Measurements from ENCODE around the genes ZNF625, ZNF564 and ZNF791.

DNA sequence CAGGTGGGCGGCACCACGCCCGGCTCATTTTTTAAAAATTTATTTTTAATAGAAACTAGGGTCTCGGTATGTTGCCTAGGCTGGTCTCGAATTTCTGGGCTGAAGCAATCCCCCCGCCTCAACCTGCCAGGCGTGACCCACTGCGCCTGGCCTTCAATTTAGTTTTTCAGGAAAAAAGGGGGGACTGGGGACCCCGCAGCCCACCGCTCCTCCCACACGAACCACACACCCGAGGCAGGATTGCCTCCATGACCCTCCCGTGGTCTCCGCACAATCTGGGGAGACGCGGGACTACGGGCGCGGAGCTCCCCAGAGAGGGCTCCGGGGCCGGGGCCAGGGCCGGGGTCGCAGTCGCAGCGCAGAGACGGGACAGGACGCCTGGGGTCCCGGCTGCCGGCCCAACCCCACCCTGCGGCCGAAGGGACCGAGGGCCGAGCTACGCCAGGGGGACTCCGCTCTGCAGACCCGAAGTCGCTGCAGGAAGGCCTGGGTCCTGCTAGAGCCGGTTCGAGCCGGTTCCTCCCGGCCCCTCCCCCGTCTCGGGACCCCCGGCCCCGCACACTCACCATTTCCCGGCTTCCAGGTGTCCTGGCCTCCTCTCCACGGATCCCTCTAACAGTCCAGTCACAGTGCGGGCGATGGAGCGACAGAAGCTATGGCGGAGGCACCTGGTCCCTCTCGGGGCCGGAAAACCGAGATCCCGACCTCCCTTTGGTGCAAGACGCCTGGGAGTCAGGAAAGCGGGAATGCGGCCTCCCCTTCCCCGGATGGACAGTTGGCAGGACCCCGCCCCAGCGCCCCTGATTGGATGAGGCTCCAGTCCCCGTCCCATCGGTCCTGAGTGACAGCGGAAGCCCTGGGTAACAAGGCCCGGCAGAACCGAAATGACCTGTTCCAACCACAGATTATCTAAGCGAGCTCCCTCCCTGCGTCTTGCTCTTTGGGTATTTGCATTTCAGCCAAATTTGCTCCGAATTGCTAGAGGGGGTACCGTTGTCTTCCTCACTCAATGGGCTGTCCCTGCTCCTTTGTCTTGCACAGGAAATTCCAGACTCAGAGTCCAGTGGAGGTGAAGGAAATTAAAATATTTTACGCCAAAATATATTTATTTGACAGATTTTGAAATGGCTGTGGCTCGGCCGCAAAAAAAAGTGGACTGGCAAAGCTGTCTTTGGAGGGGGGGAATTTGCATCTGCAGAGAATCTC is at the start of gene ZNF625:
Gene ZNF625 (minus strand): TSS at position 745 of the 1,206 bp plus-strand sequence.
- RRBS, result 2% methylated on average over 24 of the region's 73 CpGs
CAGE:
- cytosol, long polyA plus RNA, result no peak
- long polyA plus RNA, result no peak
- nucleus, long polyA plus RNA, result no peak

DNA sequence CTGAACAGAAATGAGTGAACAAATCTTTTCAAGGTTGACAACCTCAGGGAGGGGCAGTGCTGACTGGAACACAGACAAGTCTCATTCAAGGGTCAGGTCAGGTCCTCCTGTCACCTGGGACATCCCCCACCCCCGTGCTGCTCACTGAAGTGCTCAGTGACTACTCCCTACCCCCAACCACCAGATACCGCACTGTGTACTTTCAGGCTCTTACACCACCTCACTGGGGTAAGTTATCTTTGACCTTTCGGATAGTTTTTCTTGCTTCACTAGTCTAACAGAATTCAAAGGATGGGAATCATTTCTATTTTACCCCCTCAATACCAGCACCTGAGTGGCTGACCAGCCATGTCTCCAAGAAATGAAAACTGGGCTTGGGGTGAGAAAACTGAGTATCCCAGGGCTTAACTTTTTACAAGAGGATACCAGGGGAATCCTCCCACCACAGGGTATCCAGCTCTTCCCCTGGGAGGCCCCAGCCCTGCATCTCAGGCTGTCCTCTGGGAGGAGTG is 2.2 kb downstream of the ZNF563 start:
- RRBS, result no CpG with 5 or more reads among the region's 3 CpGs
CAGE:
- cytosol, long polyA plus RNA, result no peak
- long polyA plus RNA, result no peak
- nucleus, long polyA plus RNA, result no peak

DNA sequence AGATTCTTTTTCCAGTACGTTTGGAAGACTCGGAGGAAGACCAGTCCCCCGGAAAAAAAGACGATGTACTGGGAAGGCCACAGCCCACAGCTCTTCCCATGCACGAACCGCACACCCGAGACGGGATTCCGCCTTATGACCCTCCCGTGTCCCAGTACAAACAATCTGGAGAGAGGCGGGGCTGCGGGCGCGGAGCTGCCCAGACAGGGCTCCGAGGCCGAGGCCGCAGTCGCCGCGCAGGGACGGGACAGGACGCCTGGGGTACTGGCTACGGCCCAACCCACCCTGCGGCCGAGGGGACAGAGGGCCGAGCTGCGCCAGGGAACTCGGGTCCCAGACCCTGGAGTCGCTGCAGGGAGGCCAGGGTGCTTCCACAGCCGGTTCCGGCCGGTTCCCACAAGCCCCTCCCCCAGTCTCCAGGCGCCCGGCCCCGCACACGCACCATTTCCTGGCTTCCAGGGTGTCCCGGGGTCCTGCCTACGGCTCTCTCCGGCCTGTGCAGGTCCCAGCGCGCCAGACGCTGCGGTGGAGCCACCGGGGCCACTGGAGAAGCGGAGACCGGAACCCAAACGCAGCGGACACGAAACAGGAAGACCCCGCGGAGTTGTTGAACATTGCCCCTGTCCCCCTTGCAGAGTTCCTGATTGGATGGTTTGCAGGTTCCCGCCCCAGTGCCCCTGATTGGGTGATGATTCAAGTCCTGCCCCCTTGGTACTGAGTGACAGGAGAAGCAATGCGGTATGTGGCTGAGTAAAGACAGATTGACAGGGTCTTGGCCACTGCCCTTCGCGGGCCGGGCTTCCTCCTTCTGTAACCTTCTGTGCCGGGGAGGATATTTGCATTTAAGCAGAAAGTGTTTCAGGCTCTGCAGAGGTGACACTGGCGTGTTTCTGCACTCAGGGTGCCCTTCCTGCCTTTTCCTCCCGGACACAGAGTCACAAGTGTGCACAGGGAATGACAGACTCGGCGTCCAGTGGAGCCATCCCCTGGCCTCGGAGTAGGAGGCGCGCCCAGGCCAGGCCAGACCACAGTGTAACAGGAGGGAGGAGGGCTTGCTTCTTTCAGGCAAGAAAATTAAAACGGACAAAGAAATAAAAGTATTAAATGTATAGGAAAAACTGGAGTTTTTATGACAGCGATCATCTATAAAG is at the start of gene ZNF564:
Gene ZNF564 (minus strand): TSS at position 595 of the 1,151 bp plus-strand sequence.
- RRBS, result 2% methylated on average over 11 of the region's 66 CpGs
CAGE:
- cytosol, long polyA plus RNA, result no peak
- long polyA plus RNA, result no peak
- nucleus, long polyA plus RNA, result no peak

- RRBS, result 1% methylated on average over 17 of the region's 75 CpGs
CAGE:
- cytosol, long polyA plus RNA, result no peak
- long polyA plus RNA, result start-site peak on the plus strand at chr19:12610918-12610941, 90 and 99 reads in 2 replicates
- nucleus, long polyA plus RNA, result no peak
Measured at GRCh38 chr19:12610400-12611657, at the start of gene ZNF791. ZNF791 (plus strand) TSS chr19:12610920.

DNA sequence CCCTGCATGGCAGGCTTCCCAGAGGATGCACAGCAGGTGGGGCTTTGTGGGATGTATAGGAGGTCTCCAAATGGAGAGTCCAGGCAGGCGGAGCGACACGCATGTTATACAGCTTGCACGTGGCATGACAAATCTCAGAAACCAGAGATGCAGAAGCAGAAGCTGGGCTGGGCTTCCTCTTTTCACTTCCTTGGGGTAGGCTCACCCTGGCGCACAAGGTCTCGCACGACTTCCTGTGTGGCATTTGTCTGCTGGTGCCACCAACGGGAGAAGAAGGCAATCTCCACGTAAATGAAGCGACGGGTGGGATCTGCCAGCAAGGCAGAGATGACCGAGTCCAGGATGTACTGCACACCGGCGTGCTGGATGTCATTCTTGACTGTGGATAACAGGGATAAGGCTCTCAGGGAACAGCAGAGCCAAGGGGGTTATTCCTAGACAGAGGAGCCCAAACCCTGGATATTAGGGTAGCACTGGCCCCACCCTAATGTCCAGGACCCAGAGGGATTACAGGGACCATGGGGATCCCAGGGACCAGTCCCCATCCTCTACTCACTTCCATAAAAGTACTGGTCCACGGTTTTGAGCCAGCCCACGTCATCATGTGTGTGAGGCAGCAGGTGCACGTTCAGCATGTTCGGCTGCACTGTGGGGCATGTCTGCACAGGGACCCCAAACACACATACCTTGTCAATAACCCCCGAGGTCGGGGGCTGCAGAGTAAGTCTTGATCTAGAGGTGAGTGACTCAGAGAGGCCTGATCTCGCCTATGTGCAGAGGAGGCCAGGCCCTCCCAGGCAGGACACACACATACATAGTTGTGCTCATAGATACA is 1.2 kb downstream of the MAN2B1 start:
- RRBS, result no CpG with 5 or more reads among the region's 21 CpGs
CAGE:
- cytosol, long polyA plus RNA, result no peak
- long polyA plus RNA, result no peak
- nucleus, long polyA plus RNA, result no peak

DNA sequence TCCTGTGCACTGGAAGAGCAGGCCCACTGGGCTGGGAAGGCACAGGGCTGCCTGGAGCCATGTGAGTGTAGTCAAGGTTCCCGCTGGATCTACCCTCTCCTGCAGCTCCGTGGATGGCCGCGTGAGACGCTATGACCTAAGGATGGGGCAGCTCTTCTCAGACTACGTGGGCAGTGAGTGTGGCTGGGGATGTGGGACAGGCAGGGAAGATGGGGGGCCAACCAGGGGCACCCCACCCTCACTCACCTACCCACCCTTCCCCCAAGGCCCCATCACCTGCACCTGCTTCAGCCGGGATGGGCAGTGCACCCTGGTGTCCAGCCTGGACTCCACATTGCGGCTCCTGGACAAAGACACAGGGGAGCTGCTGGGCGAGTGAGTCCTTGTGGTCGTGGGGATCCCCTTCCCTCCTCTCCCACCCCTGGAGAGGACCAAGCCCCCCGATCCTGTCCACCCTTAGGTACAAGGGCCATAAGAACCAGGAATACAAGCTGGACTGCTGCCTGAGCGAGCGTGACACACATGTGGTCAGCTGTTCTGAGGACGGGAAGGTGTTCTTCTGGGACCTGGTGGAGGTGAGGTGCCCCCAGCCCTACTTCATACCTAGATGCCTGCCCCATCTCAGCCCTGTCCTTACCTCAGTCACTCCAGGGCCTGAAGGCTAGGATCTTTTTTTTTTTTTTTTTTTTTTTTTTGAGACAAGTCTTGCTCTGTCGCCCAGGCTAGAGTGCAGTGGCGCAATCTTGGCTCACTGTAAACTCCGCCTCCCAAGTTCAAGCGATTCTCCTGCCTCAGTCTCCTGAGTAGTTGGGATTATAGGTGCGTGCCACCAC is 3.7 kb upstream of the WDR83OS start:
- RRBS, result no CpG with 5 or more reads among the region's 19 CpGs
CAGE:
- cytosol, long polyA plus RNA, result no peak
- long polyA plus RNA, result no peak
- nucleus, long polyA plus RNA, result no peak

DNA sequence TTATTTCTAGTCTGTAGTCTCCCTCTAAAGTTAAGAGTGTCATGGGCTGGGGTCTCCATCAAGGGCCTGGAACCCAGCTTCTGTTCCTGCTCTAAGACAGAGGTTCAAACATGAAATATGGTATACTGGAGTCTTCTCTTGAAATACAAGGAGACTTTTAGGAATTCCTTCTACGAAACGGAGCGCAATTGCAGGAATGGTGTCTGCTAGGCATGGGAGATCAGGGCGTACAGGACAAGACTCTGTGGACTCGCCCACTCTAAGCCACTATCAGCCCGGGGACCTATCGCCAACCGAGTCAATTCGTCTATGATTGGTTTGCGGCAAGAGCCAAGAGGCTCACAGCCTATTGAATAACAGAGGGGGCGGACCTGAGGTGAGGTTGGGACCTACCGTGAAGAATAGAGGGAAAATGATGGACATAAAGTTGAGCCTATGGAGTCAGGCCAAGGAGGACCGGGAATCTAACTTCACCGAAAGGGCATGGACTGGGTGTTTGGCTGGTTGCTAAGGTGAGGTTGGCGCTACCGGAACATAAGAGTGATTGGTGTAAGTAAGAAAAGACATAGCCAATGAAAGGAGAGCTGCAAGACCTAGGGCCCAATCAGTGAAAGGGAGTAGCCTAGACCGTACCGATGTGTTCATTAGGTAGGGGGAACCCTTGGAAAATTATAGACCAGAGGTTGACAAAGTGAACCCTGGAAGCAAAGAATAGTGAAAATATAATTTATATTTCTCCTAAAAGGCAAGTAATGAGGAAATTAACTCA is 468 bp upstream of the GET3 start:
- RRBS, result 4% methylated on average over 4 of the region's 18 CpGs
CAGE:
- cytosol, long polyA plus RNA, result no peak
- long polyA plus RNA, result no peak
- nucleus, long polyA plus RNA, result no peak

GRCh38 chr19:12772328-12772929 is 2.9 kb downstream of the HOOK2 start:
- RRBS, result no CpG with 5 or more reads among the region's 8 CpGs
CAGE:
- cytosol, long polyA plus RNA, result no peak
- long polyA plus RNA, result no peak
- nucleus, long polyA plus RNA, result no peak

DNA sequence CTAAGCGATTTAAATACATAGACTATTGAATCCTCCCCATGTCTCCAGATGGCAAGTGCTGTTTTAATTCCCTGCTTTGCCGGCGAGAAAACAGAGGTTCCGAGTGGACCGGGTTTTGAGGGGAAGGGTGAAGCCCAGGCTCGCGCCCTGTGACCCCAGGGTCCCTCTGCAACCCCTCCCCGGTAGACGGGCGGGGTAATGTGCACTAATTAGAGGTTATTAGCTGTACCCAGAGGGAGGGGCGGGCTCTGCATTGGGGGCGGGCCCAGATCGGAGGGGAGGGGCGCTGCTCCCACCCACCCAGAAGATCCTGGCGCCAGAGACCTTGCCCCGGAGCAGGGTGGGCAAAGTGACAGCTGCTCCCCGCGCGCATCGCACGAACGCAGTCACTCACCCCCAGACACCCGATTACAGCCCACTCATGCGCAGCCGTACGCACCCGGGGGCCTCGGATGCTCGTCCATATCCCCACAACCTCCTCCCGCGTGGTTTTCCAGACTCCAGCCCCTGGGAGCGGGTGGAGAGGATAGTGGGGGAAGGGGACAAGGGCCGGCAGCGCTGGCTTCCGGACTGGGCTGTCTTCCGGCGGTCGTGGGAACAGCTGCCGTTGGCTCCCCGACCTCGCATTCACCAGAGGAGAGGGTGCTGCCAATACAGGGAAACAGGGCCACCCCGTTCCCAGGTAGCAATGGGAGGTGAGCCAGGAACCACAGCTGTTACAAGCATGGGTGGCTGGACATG is 2.7 kb upstream of the HOOK2 start:
- RRBS, result 1% methylated on average over 12 of the region's 42 CpGs
CAGE:
- cytosol, long polyA plus RNA, result no peak
- long polyA plus RNA, result no peak
- nucleus, long polyA plus RNA, result no peak

GRCh38 chr19:12799736-12800706 is 1.6 kb downstream of the PRDX2 start:
- RRBS, result 92% methylated on average over 1 of the region's 19 CpGs
CAGE:
- cytosol, long polyA plus RNA, result no peak
- long polyA plus RNA, result no peak
- nucleus, long polyA plus RNA, result no peak

DNA sequence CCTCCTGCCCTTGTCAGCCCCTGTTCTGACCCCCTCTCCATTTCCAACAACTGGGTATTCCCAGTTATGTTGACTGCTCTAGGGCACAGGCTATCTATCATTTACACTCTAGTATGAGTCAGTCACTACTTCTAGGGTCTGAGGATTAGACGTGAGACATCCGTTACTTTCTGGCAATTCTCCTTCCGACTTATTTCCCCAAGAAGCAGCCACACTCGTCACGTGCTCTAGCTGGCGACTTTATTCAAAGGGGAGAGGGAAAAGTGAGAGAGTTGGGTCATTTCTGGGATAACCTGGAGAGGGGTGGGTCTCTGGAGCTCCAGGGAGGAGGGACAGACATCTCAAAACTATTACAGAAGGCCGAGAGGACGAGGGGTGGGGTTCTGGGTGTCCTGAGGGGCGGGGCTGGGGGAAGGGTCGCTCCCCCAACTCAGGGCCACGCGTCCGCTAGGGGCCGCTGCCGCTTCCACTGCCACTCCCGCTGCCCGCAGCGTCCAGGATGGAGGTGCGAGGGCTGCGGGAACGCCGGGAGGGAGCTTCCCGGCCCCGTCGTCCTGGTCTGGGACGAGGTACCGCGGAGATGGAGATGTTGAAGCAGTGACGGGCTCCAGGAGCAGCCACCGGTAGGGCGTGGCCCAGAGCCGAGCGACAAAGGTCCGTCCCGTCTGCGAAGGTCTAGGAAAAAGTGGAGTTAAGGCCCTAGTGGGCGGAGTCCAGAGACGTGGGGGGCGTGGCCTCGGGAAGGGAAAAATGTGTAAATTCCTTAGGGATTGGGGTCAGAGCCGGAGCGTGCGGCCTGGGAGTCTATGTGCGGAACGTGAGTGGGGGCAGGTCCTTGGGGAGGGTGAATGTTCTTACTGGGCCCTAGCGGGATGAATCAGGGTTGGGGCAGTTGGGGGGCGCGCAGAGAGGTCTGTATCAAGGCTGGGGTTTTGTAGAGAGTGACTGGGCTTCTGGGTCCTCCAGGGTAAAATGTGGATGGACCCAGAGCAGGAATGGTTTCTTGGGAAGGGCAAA is 8.8 kb downstream of the RTBDN start:
- RRBS, result 20% methylated on average over 8 of the region's 48 CpGs
CAGE:
- cytosol, long polyA plus RNA, result no peak
- long polyA plus RNA, result no peak
- nucleus, long polyA plus RNA, result no peak

- RRBS, result 1% methylated on average over 14 of the region's 50 CpGs
CAGE:
- cytosol, long polyA plus RNA, result no peak
- long polyA plus RNA, result no peak
- nucleus, long polyA plus RNA, result no peak
Measured at GRCh38 chr19:12833409-12834057, 846 bp downstream of the RTBDN start.

DNA sequence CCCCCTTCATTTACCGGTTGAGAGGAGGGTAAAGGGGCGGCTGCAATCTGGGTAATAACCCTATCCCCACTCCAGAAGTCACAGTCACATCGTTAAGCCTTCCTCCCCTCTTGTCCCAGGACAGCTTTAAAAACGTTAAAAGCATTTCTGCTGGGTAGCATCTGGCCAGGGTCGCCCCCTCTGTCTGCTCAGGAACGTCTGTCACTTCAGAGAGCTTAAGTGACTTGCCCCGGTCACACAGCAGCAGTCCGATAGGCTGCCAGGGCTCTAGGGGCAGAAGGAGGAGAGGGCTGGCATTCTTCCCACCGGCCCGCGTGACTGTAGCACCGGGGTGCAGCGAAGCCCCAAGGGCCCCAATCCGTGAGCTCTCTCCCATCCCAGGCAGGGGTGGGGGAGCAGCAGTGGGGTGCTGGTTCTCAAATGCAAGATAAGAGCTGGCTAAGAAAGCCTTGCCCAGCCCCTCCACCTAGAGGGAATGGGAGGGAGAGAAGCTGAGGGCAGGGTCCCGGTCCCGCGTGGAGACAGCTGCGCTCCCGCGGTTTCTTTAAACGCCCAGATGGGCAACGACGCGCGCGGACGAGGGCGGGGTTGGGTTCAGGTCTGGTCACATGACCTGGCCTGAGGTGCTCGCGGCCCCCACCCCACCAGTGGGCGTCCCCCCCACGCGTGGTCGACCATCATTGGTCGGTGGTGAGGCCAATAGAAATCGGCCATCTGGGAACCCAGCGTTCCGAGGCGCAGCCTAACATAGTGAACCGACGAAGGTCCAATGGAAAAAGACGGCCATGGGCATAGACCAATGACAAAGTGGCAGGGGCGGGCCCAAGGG is 476 bp upstream of the CALR start:
- RRBS, result 7% methylated on average over 3 of the region's 43 CpGs
CAGE:
- cytosol, long polyA plus RNA, result no peak
- long polyA plus RNA, result no peak
- nucleus, long polyA plus RNA, result no peak

DNA sequence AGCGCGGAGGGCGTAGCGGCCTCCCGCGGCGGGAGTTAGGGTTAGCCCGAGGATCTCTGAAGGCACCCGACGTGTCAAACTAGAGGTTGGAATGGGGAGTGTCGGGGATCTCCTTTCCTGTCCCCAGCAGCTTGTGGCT is 384 bp downstream of the CALR start:
- RRBS, result no CpG with 5 or more reads among the region's 11 CpGs
CAGE:
- cytosol, long polyA plus RNA, result no peak
- long polyA plus RNA, result no peak
- nucleus, long polyA plus RNA, result no peak

GRCh38 chr19:13009418-13009729 is 14.1 kb downstream of the NFIX start:
- RRBS, result no CpG with 5 or more reads among the region's 2 CpGs
CAGE:
- cytosol, long polyA plus RNA, result no peak
- long polyA plus RNA, result no peak
- nucleus, long polyA plus RNA, result no peak

DNA sequence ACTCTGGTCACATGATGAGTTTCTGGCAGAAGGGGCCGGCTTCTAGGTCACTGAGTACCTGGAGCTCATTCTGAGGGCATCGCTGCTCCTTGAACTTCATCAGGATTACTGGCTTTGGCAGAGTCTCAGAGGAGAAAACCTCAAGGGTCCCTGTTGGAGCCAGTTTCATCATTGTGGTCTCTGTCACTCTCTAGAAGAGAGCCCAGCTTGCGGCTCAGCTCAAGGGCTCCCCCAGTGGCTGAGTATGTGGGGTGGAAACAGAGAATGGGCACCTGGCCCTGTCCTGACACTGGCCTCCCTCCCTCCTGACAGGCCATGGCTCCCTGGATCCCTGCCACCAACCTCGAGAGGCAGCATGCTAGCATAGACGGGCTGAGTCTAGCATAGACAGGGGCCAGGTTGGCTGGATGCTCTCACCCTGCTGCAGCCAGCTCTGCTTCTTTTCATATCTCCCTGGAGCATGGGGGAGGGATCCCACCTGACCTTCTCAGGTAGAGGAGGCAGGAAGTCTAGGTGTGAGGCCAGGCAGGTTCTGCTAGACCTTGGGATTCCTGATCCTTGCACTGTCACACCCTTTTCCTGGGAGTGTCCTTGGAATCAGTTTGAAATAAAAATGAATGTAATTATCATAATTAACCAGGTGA is 38.9 kb downstream of the NFIX start:
- RRBS, result no CpG with 5 or more reads among the region's 5 CpGs
CAGE:
- cytosol, long polyA plus RNA, result no peak
- long polyA plus RNA, result no peak
- nucleus, long polyA plus RNA, result no peak

- RRBS, result no CpG with 5 or more reads among the region's 20 CpGs
CAGE:
- cytosol, long polyA plus RNA, result no peak
- long polyA plus RNA, result no peak
- nucleus, long polyA plus RNA, result no peak
Measured at GRCh38 chr19:13056010-13056762, 46.5 kb downstream of the LYL1 start.

- RRBS, result no CpG with 5 or more reads among the region's 2 CpGs
CAGE:
- cytosol, long polyA plus RNA, result no peak
- long polyA plus RNA, result no peak
- nucleus, long polyA plus RNA, result no peak
Measured at GRCh38 chr19:13068081-13068552, 34.5 kb downstream of the LYL1 start.

DNA sequence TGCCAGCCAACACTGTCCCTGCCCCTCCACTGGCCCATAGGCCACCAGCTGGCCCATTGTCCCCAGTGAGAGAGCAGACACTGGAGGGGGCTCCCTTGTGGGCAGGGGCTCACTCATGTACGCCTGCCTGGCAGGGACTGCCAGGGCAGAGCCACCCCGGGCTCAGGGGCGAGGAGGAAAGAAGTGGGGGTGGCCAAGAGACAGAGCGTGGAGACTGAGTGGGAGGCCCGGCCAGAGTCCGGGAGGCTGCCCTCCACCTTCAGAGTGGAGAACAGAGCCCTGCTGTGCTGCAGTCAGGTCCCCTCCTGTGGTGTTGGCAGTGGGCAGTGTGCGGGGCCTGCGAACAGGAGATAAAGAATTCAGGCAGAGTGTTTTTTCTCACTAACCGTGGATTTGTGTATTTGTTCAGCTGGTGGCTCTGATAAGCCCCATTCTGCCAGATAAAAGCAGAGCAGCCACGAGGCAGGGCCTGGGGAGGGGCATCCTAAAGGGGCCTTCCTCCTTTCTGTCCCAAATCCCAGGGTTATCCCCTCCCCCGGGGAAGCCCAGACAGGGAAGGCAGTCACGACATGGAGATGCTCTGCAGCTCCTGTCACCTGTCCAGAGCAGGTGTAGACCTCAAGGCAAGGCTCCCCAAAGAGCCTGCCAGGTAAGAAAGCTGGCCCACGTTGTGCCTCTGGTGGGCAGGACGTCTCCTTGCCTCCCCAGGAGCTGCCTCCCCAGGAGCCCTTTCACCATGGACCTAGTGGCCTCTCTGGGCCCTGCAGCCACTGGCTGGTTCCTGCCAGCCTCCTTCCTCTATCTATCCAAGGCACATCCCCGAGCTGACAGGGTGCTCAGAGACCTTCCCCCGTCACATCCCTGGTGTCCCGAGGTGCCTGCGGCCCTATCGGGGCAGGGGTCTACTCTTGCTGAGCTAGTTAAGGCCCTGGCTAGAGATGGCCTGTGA is 33.0 kb downstream of the LYL1 start:
- RRBS, result 79% methylated on average over 4 of the region's 19 CpGs
CAGE:
- cytosol, long polyA plus RNA, result no peak
- long polyA plus RNA, result no peak
- nucleus, long polyA plus RNA, result no peak

GRCh38 chr19:13128619-13129261 is 10.7 kb downstream of the NACC1 start:
- RRBS, result no CpG with 5 or more reads among the region's 3 CpGs
CAGE:
- cytosol, long polyA plus RNA, result no peak
- long polyA plus RNA, result no peak
- nucleus, long polyA plus RNA, result no peak